Mesangial cell (primary cell): ENCODE results near the gene BAHCC1.

- RAMPAGE, long total RNA, result no peak
These were observed 208.8 kb upstream of the CHMP6 start for GRCh38 chr17:80782681-80783429.

GRCh38 chr17:80867535-80868061, 124.0 kb upstream of the CHMP6 start:
- RAMPAGE, long total RNA, result no peak

- RAMPAGE, long total RNA, result no peak
These were observed 98.9 kb upstream of the CHMP6 start for GRCh38 chr17:80892541-80893358.

- RAMPAGE, long total RNA, result no peak
These were observed 35.9 kb upstream of the CHMP6 start for GRCh38 chr17:80955611-80956302.

DNA sequence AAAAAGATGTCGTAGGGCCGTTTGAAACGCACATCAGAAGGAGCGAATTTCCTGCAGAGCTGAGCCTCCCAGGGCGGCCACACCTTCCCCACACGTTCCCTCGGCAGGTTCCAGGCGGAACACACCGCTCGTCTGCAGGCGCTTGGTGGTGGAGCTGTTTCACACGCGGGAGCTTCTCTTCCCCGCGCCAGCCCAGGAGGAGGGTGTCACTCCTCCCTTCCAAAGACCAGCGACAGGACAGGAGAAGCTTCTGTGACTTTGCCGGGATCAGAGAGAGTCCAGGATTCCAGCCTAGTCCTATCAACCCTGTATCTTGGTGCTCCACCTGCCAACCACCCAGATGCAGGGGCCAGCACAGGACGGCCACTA, 11.5 kb upstream of the BAIAP2 start:
- RAMPAGE, long total RNA, result no peak

DNA sequence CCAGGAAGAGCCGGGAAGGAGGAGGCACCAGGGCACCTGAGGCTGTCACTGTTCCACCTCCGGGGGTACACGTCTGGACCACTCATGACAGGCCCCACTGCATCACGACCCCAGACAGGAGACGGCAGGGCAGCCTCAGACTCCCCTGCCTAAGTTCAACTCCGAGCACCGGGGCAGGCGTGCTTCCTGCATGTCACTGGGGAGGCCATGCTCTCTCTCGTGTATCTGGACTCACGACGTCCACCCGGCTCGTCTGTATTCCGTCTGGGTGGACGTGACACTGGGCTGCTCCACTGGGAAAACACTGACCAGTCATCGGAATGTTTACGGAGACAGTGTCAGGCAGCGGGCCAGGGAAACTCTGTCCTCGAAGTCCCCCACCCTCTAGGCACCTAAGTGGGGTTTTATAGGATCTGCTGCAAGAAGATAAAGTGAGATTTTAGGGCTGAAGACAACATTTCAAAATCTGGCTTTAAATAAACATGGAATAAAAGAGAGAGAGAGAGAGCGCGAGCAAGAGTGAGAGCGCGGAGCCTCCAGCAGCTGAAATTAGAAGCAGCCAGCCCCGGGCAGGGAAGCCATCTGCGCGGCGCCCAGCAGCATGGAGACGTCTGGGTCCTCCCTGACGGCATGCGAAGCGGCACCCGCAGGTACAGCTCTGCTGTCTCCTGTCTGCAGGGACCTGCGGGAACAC, 8.2 kb upstream of the BAIAP2 start:
- RAMPAGE, long total RNA, result no peak

DNA sequence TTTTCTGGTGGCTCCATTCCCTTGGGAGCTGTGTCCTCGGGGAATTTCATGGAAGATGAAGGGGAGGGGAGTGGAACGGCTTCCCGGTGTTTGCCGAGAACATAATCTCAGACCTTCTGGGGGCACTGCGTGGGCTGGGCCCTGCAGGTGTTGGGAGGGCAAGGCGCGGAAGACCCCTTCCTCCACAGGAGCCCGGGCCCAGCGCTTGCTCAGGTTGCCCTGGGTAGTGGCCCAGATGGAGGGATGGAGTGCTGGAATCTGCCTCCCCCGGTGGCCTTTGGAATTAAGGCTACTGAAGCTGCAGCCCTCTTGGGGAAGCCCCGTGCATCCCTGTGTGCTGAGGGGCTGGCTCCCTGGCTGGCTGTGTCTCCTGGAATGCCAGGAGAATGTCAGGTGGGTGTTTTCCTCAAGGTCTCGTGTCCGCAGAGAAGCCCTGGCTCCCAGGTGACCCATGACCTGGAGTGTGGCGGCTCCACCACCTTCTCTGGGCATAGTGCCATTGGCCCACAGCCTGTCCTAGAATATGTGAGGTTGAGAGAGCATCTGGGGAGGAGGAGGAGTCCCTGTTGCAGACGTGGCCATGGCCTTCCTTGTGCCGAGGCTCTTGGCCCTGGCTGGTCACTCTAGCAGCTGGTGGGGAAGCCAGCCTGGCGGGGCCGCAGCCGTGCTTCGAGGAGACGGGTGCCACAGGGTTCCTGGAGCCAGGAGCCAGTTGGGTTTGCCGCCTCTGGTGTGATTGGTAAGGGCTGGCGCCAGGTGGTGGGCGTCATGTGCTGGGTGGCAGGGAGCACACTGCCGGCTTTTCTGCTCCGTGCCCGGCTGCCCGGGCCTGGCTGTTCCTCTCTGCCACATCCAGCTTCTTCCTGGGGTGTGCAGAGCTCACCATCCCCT, 3.2 kb downstream of the BAIAP2 start:
- RAMPAGE, long total RNA, result no peak

GRCh38 chr17:81049167-81049916, 14.4 kb downstream of the BAIAP2 start:
- RAMPAGE, long total RNA, result no peak

DNA sequence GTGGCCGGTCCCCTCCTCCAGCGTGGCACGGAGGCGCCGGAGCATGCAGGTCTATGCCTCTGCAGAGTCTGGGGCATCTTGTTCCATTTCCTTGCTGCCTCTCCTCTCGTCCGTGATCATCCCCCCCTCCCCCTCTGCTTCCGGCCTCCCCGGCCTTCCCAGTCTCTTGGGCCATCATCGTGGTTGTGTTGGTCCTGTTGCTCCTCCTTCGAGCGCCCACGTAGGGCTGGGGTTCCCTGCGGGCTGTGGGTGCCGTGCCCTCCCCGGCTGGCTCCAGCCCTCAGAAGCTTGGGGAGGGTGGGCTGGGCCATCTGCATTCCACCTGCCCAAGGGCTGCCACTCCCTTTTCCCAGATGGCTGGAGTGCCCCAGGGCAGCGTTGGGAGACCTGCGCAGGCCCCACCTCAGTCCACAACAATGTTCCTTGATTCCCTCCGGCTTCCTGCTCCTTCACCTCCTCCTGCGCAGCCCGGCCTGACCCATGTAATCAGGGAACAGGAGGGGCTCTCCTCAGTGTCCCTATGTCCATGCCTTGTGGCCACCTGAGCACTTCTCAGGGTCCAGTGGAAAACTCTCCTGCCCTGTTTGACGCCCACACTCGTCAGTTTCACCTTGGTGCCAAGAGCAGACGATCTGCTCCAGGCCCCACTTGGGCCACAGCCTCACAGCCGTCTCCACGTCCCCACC, 37.0 kb downstream of the BAIAP2 start:
- RAMPAGE, long total RNA, result no peak

DNA sequence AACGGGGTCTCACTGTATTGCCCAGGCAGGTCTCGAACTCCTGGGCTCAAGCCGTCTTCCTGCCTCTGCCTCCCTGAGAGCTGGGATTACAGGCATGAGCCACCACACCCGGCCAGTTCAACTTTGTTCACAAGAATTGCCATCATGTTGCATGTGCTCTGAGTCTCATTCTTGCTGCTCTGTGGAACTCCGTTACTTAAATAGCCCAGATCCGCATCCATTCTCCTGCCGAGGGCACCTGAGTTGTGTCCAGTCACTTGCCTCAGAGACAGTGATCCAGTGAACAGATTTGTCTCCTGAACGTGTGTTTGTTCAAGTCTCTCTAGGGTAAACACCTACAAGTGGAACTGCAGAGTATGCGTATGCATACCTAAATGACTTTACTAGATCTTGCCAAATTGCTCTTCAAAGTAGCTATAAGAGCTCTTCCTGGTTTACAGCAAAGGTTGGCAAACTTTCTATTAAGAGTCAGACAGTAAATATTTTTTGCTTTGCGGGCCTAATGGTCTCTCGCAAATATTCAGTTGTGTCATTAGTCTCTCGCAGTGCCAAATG, 3.4 kb upstream of the SLC38A10 start:
- RAMPAGE, long total RNA, result no peak

DNA sequence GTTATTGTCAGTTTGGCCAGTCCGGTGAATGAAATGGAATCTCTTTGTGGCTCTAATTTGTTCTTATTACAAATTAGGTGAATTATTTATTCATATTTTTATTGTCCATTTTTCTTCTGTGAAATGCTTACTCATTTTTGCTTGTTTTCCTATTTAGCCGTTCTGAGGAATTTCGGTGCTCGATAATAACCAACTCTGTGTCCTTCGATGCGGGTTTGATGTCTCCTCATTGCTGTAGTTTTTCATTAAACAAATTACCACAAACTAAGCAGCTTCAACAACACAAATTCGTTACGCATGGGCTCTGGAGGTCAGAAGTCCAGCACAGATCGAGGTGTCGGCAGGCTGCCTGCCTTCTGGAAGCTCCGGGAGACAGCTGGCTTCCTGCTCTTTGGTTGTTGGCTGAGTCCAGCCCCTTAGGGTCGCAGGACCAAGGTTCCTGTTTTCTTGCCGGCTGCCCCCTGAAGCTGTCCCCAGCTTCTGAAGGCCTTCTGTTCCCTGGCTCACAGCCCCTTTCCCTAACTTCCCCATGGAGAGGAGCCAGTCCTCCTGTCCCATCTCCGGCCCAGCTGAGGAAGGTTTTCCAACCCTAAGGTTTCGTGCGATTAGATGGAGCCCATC, 4.2 kb upstream of the SLC38A10 start:
- RAMPAGE, long total RNA, result no peak

- RAMPAGE, long total RNA, result no peak
These were observed 35.6 kb upstream of the SLC38A10 start for GRCh38 chr17:81330593-81331235.

- RAMPAGE, long total RNA, result no peak
These were observed 49.0 kb upstream of the BAHCC1 start for GRCh38 chr17:81346304-81346566.

- RAMPAGE, long total RNA, result no peak
These were observed 8.2 kb upstream of the BAHCC1 start for GRCh38 chr17:81386850-81387731.

- RAMPAGE, long total RNA, result no peak
These were observed 5.3 kb upstream of the BAHCC1 start for GRCh38 chr17:81389526-81390745.

GRCh38 chr17:81394799-81395746, at the start of gene BAHCC1:
TSS of gene BAHCC1 (plus strand) at chr17:81395457.
- RAMPAGE, long total RNA, result no peak

DNA sequence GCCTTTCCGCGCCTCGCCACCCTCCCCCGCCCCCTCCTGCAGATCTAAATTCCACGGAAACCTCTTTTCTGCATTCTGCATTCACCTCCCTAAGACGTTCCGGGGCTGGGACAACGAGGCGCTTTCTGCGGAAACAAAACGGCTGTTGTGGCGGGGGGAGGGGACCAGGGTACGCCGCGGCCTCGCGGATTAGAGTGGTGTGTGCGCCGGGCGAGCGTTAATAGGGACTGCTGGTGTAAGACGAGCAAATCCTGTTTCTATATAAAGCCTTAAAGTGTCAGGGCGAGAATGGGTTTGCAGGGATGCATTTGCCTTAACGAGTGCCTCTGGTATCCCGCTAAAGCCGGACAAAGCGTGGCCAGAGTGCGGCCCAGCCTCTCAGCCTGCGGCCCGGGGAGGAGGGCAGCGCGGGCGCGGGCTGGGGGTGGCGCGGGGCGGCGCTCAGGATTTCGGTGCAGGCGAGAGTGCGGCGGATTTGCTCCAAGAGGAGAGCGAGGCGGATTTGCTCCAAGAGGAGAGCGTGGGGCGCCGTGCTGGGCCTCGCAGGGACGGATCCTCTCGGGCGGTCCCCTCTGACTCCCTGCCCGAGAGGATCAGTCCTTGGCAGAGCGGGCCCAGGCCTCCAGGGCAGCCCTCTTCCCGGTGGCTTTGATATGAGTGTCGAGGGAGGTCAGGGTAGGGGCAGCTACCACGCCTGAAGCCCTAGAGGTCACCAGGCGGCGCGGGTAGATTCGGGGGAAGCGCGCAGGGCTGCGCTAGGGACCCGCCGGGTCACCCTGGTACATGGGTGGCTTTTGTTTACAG, 5.1 kb downstream of the BAHCC1 start:
- RAMPAGE, long total RNA, result no peak

GRCh38 chr17:81402352-81403167, 7.3 kb downstream of the BAHCC1 start:
- RAMPAGE, long total RNA, result no peak

DNA sequence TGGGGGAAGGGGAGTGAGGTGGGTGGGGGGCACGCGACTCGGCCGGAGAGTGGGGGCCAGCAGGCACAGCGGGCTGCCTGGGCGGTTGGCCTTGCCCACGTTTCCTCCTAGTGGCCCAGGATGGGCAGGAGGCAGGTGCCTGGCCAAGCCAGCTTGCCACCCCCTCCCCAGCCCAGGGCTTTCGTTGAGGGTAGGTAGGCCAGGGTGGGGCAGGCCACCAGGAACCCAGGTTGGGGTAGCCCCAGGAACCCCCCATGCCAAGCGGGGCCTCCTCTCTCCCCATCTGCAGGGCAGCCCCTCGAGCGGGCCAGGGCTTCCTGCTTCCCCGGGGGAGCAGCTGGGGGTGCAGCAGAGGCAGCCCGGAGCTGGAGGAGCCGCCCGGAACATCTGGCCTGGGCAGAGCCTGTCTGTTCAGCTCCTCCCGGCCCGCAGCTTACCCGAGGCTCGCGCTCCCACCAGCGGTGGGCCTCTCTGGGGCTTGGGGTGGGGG, 34.4 kb downstream of the BAHCC1 start:
- RAMPAGE, long total RNA, result no peak

GRCh38 chr17:81456726-81457643, 55.6 kb downstream of the ACTG1 start:
- RAMPAGE, long total RNA, result no peak